Skeletal muscle satellite cell (primary cell): ENCODE results near the genes FAM117A, MRPL27 and MYCBPAP.

DNA sequence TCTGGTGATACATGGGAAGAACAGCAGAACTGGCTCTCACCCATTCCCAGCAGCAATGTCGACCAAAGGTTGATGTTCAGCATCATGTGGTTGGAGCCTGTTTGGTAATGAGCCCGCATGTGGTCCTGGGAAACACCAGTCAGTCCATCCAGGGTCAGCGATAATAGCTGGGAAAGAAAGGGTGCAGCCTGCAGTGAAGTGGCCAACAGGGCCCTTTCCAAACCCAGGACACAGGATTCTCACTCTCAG, 3.8 kb downstream of the SLC35B1 start:
- CAGE, long polyA plus RNA: no peak

GRCh38 chr17:49717347-49718360, 9.9 kb upstream of the SLC35B1 start:
- CAGE, long polyA plus RNA: no peak

DNA sequence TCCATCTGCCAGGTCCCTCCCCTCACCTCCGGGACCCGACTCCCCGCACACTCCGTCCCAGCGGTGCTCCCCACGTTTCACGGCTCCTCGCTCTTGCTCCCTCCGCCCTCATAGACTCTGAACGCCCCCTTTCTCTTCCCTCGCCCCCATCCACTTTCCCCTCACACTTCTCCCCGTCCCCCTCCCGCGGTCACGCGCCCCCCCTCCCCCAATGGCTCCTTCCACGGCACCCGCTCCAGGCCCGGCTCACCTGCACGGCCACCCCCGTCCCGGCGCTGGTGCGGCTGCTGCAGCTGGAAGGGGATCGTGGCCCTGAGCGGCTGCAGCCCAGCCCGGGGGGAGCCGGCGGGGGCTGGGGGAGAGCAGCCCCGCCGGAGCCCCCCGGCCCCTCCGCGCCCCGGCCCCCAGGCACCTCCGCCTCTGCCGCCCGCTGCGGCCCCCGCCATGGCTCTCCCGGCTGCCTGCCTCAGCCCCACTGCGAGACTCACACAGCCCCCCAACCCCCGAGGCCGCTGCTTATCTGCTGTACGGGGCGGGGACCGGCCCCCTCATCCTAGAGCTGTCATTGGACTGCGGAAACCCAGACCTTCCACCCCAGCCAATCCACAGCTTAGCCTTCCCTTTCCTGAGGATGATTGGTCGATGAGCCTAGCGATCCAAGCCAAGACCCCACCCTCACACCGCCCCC, at the start of gene FAM117A:
Gene FAM117A (minus strand): TSS at position 490 of the 688 bp plus-strand sequence.
- CAGE, long polyA plus RNA: no peak

- CAGE, long polyA plus RNA: no peak
These were observed 444 bp upstream of the FAM117A start for GRCh38 chr17:49764330-49764820.

- CAGE, long polyA plus RNA: no peak
These were observed 9.8 kb downstream of the KAT7 start for GRCh38 chr17:49798166-49798708.

DNA sequence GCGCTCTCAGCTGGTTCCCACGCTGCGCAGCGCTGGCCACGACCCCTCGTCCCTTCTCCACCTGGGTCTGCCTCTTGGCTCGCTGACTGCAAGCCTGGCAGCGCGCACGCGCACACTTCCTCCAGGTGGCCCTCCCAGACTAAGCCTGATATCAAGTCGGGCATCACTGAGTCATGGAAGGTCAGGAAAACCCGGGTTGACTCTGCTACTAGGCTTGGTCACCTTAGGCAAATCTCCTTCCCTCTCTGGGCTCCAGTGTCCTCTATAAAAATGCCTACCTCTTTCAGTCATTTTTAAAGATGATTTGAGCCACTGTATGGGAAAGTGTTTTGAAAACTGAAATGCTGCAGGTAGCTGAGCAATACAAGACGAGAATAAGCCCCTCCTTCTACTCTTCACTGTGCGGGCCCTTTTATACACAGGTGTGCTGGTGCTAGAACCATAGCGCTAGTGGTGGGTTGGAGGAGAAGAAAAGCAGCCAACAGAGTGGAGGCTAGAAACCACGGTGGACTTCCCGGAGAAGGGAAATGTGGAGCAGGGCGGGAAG, 58.3 kb upstream of the DLX4 start:
- CAGE, long polyA plus RNA: no peak

GRCh38 chr17:49987819-49988291, 7.2 kb downstream of the DLX3 start:
- CAGE, long polyA plus RNA: no peak

DNA sequence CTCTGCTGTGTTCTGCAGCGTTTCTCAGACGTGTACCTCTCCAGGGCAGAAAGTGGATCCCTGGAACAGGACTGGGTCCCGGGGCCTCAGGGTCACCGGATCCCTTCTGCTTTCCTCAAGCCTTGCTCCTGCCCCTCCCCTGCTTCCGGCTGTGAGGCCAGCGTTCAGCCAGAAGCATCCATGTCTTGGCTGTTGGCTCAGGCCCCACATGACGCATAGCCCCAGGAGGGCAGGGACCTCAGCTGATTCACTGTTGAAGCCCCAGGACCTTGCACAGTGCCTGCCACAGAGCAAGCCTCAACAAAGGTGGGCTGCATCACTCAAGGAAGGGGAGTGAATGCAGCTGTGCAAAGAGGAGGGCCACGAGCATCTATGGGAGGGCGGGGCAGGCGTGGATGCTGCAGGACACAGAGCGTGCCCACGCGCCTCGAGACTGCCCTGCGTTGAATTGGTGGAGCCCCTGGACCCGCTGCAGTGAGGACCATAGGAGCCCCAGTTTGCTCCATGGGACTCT, 28.3 kb upstream of the ITGA3 start:
- CAGE, long polyA plus RNA: no peak

- CAGE, long polyA plus RNA: no peak
These were observed 16.2 kb upstream of the PDK2 start for GRCh38 chr17:50078784-50079437.

DNA sequence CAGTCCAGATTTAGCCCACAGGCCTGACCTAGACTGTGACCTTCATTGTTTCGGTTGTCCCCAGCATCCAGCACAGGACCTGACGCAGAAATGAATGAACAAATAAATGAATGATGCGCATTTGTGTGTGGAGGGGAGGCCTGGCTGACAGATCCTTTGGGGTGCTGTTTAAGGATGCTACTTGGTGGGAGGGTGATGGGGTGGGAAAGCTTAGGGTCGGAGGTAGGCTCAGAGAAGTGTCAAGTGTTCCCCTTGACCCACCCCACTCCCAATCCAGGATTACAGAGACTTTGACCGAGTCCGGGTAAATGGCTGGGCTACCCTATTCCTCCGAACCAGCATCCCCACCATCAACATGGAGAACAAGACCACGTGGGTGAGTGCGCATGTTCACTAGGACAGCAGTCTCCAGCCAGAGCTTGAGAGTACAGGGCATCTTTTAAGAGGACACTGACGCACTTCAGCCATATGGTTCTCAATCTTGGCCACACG, 14.1 kb upstream of the PDK2 start:
- CAGE, long polyA plus RNA: no peak

DNA sequence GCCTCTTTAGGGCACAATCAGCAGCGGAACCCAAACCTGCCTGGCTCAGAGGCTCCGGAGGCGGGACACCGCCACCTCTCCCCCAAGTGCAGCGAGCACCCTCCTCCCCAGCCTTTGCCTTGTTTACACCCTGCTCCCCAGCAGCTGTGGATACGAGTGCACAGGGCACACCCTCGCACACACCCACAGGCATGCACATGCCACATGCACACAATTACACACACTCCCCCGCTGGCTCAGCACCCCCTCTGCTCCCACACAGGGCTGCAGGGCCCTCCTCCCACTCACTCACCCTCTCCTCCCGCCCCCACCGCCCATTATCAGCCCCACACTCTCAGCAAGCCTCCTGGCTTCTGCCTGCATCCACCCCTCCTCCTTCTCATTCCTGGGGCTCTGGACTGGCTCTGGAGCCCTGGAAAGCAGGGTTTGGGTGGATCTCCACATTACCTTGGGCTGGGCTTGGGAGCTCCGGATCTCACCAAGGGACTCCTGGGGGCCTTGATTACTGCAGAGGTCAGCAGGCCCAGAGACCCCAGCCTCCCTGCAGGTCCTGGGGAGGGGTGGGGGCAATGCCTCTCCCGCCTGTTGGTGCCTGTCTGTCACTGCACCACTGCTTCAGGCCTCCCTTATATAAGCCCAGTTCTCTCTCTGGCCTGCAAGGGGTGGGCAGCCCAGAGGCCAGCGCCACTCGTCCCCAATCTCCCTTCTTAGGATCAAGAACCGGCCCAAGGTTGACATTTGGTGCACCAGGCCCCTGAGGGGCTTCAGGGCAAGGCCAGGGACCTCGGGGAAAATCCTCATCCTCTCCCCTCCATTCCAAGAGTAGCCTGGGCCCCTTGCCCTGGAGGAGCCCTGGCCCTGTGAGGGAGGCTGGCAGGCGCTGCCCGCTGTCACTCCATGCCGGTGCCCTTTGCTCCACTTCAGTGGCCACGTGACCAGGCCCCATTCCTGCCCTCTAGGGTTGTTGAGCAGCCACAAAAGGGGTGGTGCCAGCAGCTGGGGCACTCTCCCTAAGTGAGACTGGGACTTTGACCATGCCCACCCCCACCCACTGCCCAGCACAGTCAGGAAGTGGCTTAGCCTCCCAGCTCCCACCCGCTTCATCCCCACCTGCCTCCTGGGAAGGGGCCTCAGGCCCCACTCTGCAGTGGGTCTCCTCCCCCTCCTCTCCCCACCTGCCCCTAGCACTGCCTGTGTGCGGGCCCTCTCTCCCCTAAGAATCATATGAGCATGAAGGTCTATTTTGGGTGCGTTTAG, 6.7 kb downstream of the PDK2 start:
- CAGE, long polyA plus RNA: no peak

- CAGE, long polyA plus RNA: no peak
These were observed 9.2 kb downstream of the PPP1R9B start for GRCh38 chr17:50141201-50141733.

DNA sequence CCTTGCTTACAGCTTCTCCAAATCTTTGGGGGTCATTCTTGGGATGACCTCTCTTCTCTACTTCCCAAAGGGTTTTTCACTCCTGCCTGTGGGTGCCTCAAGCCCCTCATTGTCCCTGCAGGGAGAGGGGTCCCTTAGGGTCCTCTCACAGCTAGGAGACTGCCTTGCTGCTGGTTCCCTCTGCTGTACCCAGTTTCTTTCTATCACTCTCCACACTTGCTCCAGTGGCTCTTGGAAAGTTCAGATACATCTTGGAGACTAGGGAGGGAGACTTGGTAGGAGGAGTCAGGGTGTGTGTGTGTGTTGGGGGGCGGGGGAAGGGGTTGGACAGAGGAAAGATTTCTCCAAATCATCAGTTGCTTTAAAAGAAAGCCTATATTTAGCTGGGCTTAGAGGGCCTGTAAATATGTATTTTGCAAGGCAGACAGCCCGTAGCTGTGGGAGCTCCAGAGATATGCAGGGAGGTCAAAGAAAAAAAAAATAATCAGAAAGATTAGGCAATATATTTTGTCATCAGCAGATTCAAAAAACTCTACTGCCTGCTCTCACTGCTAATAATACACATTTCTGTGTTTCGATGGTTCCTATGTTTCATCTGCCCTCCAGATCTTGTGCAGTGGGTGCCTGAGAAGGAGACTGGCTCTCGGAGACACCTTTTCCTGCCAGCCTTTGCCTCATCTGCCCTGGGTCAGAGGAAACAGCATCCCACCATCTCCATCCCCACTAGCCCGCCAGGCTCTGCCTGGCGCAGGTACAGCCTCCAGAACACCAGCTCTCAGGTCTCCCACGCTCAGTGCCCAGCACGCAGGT, 4.7 kb upstream of the PPP1R9B start:
- CAGE, long polyA plus RNA: no peak

GRCh38 chr17:50278644-50279598, 4.7 kb downstream of the TMEM92 start:
- CAGE, long polyA plus RNA: no peak

DNA sequence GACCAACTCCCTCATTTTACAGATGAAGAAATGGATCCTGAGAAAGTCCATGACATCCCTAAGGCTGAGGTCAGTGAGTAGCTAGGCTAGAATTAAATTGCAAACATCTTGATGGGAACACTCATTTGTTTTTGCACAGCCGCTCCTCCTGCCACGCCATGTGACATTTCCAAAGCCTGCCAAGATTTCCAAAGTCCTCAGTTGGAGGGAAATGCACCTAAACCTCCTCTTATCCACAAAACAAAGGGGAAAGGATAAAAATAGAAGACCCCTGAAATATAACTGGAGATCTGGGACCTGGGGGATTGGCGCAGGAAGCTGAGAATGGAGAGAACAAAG, 15.0 kb downstream of the TMEM92 start:
- CAGE, long polyA plus RNA: no peak

GRCh38 chr17:50345552-50345991, 354 bp upstream of the XYLT2 start:
- CAGE, long polyA plus RNA: no peak

GRCh38 chr17:50372607-50373395, at the start of gene MRPL27:
MRPL27 (minus strand) TSS chr17:50373184.
- CAGE, long polyA plus RNA: start-site peak on the minus strand at chr17:50373120-50373190, 230 and 108 reads in 2 replicates

DNA sequence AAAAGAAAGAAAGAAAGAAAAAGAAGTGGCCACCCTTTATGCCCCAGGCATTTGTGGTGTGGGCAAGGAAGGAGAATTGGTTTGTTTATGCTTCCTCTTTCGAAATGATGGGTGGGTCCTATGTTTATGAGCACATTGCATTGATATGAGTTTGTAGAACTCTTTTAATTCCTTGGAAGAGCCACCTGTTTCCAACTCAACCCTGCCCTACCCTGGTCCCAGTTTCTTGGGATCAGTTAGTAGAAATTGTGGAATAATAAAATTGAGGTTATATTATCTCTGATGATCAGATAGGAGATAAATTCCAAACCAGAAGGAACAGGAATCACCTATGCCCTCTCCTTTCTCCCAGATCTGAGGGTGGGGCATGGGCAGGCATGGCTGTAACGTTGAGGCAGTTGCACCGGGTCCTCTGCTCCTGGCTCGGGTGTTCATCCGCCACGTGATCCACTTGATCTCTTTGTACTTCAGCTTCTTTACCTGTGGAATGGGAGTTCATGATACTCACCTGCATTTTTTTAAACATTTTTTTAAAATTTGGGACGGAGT, 15.9 kb downstream of the CHAD start:
- CAGE, long polyA plus RNA: no peak

GRCh38 chr17:50507608-50508922, at the start of gene MYCBPAP:
MYCBPAP (plus strand) TSS chr17:50508439.
- CAGE, long polyA plus RNA: no peak

DNA sequence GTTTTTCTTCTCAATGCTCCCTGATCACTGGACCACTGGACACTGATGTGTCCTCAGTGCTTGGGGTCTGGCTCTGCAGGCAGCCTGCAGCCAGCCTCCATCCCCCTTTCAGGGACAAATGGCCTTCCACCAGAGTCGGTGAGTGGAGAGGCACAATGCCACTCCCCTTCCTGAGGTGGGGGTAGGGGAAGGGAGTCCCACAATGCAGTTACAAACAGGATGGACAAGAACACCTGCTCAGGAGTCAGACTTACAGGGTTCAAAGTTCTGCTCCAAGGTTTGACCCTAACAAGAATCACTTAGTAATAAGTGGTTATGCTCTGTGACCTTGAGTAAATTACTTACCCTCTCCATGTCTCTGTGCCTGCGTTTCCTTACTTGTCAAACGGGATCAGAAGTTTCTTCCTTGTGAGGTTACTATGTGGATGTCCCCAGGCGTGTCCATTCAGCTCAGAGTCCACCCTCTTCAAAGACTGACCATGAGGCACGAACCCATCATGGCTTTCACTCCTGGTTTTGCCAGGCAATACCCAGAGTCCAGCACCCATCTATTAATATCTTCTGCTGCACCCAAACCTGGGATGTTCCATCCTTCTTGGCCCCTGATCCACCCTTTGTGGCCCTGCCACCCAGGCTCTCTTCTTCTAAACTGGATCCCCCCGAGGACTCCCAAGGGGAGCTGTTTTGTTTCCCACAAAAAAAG, 3.4 kb upstream of the SPATA20 start:
- CAGE, long polyA plus RNA: no peak